Cardiac muscle cell (in vitro differentiated cells and primary cell): ENCODE measurements around the genes SMLR1 and TAAR8.

- RAMPAGE, long total RNA, result no peak
- RRBS, result 20% methylated on average over 1 of the region's 6 CpGs
These were observed 141.7 kb downstream of the TMEM200A start for GRCh38 chr6:130507425-130508000.

DNA sequence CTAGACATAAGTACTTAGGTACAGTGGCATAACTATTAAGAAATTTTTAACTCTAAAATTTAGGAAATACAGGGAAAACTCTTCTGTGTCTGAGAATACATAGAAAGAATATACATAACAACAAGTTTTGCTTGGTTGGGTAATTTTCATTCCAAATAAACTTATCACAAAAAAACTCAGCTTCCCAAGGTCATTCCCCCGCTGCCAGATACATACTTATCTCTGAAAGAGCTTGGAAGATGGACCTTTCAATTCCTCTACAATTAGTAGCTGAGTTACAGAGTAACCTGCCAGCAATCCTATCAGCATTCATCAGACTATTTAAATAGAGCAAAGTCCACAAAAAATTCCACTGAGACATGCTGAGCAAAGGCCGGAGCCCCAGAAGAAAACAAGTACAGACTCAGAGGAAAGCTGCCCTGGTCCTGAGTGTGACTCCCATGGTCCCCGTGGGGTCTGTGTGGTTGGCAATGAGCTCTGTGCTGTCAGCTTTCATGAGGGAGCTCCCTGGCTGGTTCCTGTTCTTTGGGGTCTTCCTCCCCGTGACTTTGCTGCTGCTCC, at the start of gene SMLR1:
SMLR1 (plus strand) TSS at position 352 of the 561 bp plus-strand sequence.
- RAMPAGE, long total RNA, result no peak
- RRBS, result no CpG with 5 or more reads among the region's 4 CpGs

GRCh38 chr6:131024689-131025414, 38.2 kb downstream of the EPB41L2 start:
- RAMPAGE, long total RNA, result no peak
- RRBS, result no CpG with 5 or more reads among the region's 5 CpGs

DNA sequence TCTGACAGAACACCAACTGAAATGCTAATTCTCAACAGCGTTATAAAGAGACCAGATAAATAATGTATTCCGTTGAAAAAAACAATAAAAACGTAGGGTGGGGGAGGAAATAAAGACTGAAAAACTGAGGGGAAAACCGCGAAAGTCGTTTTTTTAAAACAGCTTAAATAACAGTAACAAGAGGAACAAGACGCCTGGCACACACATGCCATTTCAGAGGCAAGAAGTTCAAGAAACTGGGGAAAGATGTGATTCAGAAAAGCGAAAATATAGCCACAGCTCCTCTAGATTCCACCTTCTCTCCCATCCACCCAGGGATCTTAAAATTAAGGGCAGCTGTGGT, 1.3 kb downstream of the EPB41L2 start:
- RAMPAGE, long total RNA, result no peak
- RRBS, result no CpG with 5 or more reads among the region's 8 CpGs

DNA sequence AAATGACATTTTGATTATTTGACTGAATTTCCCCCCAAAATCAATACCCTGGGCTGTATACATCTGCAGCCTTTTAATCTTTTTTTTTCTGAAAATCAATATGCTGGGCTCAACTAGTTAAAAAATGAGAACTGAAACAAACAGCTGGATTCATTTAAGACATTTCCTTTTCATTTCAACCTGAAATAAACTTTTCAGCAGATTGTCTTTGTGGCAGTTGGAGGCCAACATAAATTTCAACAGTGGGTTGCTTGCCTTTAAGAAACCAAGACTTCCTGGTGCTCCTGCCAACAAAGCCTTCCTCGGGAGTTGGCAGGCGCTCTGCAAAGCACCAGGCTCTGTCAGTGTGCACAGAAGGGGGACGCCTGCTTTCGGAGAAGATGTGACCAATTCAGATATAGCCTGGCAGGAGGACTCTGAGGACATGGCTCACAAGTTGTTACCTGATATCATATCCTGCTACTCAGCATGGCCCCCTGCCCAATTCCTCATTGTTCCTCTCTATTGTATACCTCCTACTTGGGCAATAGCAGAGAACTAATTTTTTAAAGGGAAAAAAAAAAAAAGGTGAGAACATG, 204.6 kb upstream of the ARG1 start:
- RAMPAGE, long total RNA, result no peak
- RRBS, result no CpG with 5 or more reads among the region's 4 CpGs

GRCh38 chr6:131549828-131550412, 23.1 kb upstream of the ARG1 start:
- RAMPAGE, long total RNA, result no peak
- RRBS, result no CpG with 5 or more reads among the region's 3 CpGs

- RAMPAGE, long total RNA, result no peak
- RRBS, result no CpG with 5 or more reads among the region's 4 CpGs
These were observed 10.7 kb upstream of the ARG1 start for GRCh38 chr6:131562205-131562863.

- RAMPAGE, long total RNA, result no peak
- RRBS, result no CpG with 5 or more reads among the region's 2 CpGs
These were observed 929 bp downstream of the ENPP3 start for GRCh38 chr6:131637860-131638602.

GRCh38 chr6:131954488-131955069, 3.4 kb upstream of the CCN2 start:
- RAMPAGE, long total RNA, result no peak
- RRBS, result no CpG with 5 or more reads among the region's 9 CpGs

DNA sequence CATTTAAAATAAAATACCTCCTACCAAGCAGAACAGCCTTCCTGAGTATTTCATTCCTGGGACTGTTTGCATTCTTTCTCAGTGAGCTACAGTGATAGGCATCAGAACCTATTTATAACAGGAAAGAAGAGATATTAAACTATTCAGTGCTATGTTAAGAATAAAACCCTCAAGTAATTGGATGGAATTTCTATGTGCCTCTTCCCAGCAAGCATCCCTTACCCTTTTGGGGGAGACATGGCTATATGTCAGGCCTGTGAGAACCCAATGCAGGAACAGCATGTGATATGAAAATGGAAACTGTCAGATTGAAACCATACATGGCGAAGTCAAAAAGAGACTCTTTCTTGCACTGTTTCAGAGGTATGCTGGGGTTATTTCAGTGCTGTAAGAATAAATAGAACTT, 133.8 kb upstream of the CCN2 start:
- RAMPAGE, long total RNA, result no peak
- RRBS, result no CpG with 5 or more reads among the region's 1 CpG

- RAMPAGE, long total RNA, result no peak
- RRBS, result no CpG with 5 or more reads among the region's 6 CpGs
These were observed at the start of gene TAAR8 for GRCh38 chr6:132552294-132552843. Gene TAAR8 (plus strand): TSS chr6:132552672.

GRCh38 chr6:132734279-132735265, 20.7 kb upstream of the VNN1 start:
- RAMPAGE, long total RNA, result no peak
- RRBS, result no CpG with 5 or more reads among the region's 6 CpGs

- RAMPAGE, long total RNA, result no peak
- RRBS, result no CpG with 5 or more reads among the region's 4 CpGs
These were observed 15.2 kb downstream of the VNN2 start for GRCh38 chr6:132742543-132742880.

- RAMPAGE, long total RNA, result no peak
- RRBS, result no CpG with 5 or more reads among the region's 11 CpGs
These were observed 3.3 kb downstream of the RPS12 start for GRCh38 chr6:132817352-132818414.

DNA sequence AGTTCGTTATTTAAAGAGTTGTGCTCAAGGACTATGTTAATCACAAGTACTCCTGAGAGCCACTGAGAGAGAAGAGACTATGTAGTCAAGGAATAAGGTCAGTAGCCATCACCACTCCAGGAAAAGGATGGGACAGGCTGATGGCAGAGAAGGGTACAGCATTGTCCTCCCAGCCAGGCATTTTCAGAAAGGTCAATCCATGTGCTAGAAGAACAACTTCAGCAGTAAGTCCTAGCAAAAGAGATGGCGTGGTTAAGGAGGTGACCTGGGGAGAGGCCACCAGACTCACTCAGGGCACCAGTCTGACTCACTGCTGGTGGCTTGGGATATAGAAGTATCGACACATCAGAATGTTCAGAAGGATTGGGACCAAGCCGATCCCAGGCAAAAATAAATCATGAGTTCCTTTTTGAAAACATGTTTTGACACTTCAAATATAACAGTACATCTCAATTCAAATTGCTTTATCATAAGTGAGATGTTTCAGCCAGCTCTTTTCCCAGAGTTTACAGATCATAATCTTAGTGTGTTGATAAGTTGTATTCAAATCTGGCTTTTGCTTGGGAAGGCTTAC, 6.5 kb downstream of the RPS12 start:
- RAMPAGE, long total RNA, result no peak
- RRBS, result no CpG with 5 or more reads among the region's 4 CpGs

DNA sequence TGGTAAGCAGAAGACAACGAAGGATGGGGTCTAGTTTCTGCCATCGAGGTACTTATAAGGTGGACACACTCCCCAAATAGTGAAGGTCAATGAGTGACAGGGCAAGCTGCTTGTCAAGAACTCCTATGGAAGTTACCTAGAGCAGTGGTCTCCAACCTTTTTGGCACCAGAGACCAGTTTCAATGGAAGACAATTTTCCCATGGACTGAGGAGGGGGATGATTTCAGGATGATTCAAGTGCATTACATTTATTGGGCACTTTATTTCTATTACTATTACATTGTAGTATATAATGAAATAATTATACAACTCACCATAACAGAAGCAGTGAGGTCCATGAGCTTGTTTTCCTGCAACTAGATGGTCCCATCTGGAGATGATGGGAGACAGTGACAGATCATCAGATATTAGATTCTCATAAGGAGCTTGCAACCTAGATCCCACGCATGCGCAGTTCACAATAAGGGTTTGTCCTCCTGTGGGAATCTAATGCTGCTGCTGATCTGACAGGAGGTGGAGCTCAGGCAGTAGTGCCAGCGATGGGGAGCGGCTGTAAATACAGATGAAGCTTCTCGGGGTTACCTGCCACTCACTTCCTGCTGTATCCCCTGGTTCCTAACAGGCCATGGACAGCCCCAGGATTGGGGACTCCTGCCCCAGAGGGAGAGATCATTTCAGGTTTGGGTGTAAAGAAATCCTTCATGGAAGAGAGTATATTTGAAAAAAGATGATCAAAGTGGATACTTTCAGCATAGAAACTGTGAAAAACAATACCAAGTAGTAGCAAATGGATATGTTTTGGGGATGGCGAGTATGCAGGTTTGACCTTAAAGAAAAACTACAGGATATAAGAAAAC, 139.5 kb upstream of the TCF21 start:
- RAMPAGE, long total RNA, result no peak
- RRBS, result no CpG with 5 or more reads among the region's 8 CpGs

DNA sequence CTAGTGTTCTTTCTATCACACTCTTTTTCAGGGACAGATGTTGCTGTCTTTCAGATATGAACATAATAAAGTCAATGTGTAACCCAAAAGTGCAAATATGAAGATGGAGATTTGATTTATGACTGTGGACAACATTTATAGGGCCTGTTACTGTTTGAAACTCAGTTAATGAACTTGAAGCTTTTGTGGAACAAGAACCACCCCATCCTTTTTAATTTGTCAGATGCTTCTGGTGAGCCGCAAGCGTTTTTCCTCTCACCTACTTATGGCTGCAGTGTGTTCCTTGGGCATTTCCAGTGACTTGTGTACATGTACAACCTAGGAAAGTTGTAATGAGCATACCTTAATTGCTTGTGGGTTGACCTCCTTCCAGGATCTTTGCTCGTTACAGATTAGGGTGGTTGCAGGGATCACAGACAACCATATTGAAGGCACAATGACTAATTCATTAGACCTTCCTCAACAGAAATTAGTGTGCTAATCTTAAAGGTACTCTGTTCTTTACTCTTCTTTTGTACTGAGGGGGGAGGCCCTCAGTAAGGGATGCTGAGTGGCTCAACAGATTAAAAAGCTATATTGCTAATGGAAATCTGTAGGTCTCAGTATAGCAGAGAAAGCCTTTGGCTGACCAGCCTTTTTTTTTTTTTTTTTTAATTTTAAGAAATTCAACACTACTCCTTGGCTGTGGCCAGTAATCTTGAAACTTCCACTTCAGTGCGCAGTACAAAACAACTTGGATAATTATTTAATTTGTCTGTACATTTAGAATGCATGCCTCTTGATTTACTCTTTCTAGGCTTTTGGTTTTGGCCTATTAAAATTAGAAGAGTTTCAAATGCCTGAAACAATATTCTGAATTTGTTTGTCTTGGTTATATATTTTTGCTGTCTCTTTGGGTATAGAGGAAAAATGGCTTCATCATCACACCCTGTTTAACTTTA, 7.0 kb downstream of the TBPL1 start:
- RAMPAGE, long total RNA, result no peak
- RRBS, result no CpG with 5 or more reads among the region's 4 CpGs

DNA sequence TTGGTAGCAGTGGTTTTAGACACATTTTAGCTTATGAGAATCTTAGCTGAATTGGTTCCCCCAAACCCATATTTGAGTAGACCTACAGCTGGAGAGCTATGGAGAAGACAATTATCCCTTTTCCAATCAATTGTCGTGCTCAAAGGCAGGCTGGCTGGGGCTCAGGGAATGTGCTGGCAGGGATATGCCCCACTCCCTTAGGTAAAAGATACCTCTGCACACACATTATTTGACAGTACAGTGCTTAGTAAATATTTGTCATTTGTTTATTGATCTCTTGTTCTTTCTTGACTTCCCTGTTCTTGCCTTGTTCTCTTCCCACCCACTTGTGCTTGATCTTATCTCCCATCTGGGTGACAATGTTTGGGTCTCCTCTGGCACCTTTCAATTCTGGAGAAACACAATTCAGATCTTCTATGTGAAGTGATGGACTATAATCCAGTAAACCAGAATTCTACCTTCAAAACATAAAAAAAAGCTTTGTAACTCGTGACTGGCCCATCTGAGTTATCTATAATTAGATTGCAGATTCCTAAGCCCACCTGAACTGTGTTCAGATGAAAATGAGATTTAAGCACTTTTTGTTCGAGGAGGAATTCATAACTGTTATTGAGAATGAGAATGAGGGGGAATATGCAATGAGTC, 114.4 kb upstream of the SLC2A12 start:
- RAMPAGE, long total RNA, result no peak
- RRBS, result no CpG with 5 or more reads among the region's 3 CpGs

DNA sequence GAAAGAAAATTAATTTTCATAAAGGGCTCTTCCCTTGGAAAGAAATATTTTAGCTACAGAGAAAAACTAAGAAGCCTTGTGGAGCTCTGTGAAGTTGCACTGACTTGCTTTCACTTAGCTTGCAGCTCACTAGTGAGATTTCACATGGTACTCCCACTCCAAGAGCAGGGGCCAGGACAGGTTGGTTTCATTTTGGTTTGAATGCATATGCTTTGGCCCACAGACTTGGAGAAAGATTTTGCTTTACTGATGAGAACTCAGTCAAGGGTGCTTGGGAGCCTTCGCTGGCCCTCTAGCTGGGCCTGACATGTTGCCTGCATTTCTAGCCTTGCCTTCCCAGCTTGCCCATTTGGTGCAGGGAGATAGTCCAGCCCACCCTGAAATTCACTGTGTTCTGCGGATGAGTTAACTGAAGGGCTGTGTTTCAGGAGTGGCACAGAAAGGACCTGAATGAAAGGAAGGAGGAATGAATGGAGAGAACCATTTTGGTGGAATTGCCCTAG, 2.0 kb downstream of the SGK1 start:
- RAMPAGE, long total RNA, result no peak
- RRBS, result no CpG with 5 or more reads among the region's 2 CpGs

DNA sequence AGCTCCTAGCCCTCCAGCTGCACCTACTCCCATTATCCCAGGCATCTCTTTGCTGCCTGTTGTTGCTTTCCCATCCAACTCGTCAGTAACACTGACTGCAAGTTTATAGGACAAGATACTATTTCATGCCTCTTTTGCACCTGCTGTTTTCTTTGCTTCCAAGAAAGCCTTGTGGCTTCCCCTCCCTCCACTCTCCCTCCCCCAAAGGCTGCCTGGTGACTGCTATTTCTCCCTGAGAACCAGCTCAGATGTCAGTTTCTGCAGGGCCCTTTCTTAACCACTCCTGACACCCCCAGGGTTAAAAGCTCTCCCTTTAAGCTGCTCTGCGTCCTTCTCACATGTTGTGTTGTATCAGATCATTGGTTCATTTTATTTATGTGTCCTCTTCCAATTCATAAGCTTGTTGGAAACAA, 34.3 kb upstream of the SGK1 start:
- RAMPAGE, long total RNA, result no peak
- RRBS, result no CpG with 5 or more reads among the region's 2 CpGs